ENCODE data around the gene CYP2R1.

DNA sequence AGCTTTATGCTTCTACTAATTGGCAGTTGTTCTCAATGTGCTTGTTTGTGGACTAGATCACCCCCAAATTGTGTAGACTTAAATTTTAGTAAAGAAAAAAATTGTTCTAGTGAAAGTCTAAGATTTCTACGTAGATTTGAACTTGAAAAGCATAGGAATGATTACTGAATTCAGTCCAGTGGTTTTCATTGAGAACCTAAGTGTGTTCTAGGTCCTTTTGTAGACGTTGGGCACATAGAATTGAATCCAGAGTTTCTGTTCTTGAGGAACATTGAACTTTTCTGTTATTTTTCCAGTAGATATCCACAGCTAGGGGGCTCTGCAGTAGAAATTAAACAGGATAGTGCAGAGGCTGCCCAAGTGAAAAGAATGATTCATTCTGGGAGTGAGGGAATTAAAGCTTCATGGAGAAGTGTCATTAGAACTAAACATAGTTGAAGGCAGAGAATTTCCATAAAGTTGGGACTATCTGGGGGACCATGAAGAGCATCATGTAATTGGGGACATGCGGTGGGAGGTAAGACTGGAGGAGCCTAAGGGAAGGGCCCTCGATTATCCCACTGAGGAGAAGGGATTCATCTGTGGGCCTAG is 140.5 kb upstream of the RASSF10 start:
- PRO-cap: no peak
- RAMPAGE, long total RNA, 4 experiments: no peak in any of the 4 experiments

DNA sequence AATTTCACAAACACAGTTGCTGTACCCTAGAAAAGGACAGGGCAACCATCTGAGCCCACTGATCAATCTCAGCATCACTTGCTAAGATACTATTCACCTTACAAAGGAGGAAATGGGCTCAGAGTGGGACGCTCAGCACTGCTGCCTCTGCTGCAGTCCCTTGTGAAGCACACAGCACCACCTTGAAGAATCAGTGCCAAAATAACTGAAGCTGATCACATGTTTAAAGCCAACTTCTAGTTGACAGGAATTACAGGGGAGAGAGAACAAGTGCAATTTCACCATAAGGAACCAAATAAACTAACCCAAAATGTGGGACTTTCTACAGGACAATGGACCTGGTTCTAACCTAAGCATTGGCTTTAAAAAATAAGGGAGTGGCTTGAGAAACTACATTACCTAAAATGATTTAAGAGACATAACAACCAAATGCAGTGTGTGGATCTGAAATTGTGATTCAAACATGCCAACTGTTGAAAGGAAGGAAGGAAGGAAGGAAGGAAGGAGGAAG is 35.2 kb downstream of the RASSF10 start:
- PRO-cap: no peak
- RAMPAGE, long total RNA, 4 experiments: no peak in any of the 4 experiments

- PRO-cap: no peak
- RAMPAGE, long total RNA, 4 experiments: no peak in any of the 4 experiments
Measured at GRCh38 chr11:13310460-13311339, 33.1 kb downstream of the BMAL1 start.

GRCh38 chr11:14237561-14237934 is 121.4 kb downstream of the RRAS2 start:
- PRO-cap: no peak
- RAMPAGE, long total RNA, 4 experiments: no peak in any of the 4 experiments

- PRO-cap: no peak
- RAMPAGE, long total RNA, 4 experiments: no peak in any of the 4 experiments
Measured at GRCh38 chr11:14362462-14362947, 3.5 kb upstream of the RRAS2 start.

DNA sequence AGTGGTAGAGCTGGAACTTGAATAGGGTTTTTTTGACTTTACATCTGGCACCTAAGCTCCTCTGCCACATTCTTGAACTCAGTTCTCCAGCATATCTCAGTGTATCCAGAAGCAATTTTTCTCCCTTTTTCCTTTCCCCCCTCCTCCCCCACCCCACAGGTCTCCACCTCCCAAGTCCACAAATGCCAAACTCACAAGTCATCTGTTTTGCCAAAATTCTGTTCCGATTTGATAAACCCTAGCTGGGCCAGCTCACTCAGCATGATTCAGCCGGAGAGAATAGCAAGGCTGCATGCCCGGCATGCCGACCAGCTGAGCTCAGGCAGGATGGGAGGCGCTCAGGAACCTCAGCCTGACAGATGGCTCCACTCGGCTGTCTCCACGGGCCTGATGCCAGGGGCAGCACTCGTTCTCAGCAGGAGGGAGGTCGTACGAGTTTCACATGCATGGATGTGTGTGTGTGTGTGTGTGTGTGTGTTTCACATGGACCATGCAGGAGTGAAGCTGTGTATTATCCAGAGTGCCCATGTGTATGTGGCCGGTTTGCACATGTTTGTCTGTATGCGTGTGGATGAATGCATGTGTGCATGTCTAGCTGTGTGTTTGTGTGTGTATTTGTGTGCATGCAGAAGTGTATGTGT is 63.4 kb upstream of the RRAS2 start:
- PRO-cap: bidirectional peak, plus-strand start at position 262 of the sequence, minus-strand start at position 120 of the sequence
- RAMPAGE, long total RNA, 4 experiments: no peak in any of the 4 experiments

DNA sequence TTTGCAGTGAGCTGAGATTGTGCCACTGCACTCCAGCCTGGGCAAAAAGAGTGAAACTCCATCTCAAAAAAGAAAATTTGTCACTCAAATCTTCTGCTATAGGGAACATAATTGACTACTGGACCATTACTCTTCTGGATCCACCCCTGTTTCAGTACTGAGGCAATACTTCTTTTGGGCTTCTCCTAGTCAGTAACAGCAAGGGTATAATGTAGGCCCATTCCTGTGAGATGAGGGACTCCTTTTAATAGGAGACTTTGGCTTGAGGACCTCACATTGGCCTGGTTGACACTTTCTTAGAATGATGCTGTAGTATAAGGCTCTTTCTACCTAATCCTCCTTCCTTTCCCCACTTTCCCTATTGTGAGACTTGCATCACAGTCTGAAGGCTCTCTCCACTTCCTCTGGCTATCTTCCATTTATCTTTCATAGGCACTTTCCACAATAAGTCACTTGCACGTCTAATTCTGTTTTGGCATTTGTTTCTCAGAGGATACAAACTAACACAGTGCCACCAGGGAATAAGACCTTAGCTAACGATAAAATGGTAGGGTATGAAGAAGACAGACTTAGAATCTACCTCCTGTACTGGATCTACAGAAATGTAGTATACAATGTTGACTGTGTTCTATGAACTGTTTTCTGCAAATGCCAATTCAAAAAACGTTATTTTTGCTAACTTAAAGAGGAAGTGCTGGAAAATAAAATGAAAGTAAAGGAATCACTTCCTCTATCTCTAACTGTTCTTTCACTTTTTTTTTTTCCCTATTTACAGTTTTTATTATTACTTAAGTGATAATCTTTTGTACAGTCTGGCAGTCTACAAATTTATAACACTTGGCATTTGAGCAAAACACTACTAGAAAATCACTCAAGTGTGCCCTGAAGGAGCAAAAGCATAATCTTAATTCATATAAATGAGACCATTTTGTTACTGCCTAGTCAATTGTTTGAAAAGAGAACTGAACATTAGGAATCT is 17.9 kb upstream of the PDE3B start:
- PRO-cap: no peak
- RAMPAGE, long total RNA, 4 experiments: no peak in any of the 4 experiments

- PRO-cap: bidirectional peak, plus-strand start at chr11:14644913, minus-strand start at chr11:14644737
- RAMPAGE, long total RNA, 4 experiments: no peak in any of the 4 experiments
Measured at GRCh38 chr11:14644532-14645266, 1.1 kb downstream of the PDE3B start.

DNA sequence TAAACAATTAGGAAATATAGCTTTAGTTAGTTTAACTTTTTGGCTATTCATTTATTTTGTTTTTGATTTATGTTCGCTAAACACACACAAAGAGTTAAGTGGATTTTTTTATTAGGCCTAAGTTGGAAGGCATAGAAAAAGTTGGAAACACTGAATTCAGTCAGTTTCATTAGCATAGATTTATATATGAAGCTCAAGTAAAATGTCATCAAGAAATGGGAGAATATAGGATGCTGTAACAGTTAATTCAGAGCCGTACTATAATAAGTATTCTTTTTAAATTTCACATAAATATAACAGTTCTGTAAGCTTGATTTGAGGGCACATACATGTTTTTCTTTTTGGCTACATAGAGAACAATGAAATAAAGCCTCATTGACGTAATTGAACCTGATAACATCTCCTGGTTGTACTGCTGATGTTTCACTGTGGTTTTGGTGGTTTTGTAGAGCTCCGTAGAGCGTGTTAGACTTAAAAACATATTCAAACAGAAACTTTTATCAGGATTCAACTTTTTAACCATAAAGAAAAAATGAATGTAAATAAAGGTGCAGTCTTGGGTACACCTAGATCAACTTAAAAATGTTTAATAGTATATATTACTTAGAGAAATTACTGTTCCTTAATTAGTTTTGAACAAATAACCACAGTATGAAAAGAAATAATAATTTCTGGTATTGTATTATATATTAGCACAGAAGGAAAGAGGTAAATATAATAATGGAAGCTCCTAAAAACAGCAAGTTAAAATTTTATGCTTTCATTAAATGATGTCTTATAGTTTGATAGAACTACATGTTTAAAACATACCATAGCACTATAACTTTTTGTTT is 121.6 kb downstream of the PDE3B start:
- PRO-cap: no peak
- RAMPAGE, long total RNA, 4 experiments: no peak in any of the 4 experiments

GRCh38 chr11:14863463-14864007 is 28.5 kb downstream of the CYP2R1 start:
- PRO-cap: no peak
- RAMPAGE, long total RNA, 4 experiments: no peak in any of the 4 experiments

DNA sequence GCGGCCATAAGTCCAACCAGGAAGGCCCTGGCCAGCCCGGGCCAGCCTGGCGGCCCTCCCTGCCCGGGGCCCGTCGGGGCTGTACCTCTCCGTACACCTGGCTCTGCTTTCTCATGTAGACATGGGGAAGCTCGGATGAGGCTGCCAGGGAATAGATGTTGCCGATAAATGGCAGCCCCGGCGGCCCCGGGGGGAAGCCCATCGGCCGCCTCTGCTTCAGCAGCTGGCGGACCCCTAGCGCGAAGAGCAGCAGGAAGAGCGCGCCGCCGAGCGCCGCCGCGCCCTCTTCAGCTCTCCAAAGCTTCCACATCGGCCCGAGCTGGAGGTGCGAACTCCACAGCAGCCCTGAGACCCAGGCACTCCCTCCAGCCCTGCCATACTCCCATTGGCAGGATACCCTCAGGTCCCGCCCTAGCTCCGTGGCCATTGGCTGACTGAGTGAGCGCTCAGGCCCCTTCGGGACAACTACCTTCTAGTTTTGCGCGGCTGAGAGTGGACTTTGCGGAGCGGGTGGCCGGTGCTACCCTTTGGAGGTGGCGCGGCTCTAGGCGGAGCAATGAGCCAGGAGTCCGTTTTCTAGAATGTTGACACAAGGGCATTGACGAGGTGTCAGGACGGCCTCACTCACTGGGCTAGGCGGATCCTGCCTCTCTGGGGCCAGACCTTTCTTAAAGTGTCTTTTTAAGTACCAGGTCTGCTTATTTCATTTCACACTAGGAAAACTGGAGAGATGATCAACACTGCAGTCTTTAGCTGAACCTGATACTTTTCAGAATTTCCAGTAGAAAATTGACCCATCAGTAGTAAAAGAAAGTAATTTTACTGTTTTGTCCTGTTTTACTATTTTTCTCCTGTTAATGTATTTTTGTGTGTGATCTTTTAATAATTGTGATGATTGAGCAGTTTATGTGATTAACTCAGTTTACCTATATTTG is at the start of gene CYP2R1:
TSS of gene CYP2R1 (minus strand) at position 336 of the 935 bp plus-strand sequence.
- PRO-cap: bidirectional peak, plus-strand start at position 502 of the sequence, minus-strand start at position 334 of the sequence
- RAMPAGE, long total RNA, 4 experiments: start-site peak on the minus strand in 3 of 4 experiments, centred at positions 332 to 352 of the sequence, 24 to 33 reads per replicate

DNA sequence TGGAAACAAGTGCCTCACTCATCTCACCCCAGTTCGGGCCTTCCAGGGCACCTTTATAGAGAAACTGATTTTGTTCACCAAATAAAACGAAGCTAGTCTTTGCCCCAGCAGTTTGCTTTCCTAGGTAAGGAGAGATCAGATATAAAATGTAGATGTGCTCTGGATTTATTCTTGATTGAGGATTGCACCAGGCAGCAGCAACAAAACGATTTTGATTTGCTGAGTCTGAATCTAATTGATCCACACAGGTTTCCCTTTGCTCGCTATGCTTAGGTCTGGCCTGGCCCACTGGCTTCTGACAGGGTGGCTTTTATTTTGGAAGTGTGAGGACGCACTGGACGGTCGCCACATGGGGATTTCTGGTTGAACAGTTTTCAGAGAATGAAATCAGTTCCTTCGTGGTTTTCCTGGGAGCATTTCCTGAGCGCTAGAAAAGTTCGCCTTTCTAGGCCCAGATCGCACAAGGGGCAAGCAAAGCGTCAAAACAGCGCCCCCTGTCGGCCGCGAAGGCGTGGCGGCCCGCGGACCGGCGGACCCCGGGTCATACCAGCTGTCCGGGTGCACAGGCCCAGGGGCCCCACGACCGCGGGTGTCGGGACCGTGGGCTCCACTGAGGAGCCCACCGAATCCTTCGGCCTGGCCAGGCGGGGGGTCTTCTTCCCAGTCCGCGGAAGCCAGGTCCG is 12.6 kb upstream of the CYP2R1 start:
- PRO-cap: no peak
- RAMPAGE, long total RNA, 4 experiments: no peak in any of the 4 experiments

DNA sequence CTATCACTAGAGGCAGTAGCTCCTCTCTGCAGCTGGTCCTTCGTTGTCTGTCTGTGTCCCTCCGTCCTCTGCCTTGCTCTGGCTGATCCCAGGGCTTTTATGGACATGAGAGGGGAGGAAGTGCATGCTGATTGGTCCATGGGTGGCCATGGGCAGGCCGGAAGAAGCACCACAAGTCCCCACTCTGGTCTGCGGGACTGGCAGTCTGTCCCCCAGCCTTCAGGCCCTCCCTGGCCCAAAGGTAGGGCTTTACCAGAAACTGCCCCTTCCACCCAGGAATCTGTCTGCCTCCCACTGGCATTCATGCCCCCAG is 38.6 kb upstream of the CALCB start:
- PRO-cap: no peak
- RAMPAGE, long total RNA, 4 experiments: no peak in any of the 4 experiments

GRCh38 chr11:15145573-15145914 is 30.8 kb downstream of the INSC start:
- PRO-cap: no peak
- RAMPAGE, long total RNA, 4 experiments: no peak in any of the 4 experiments

- PRO-cap: unidirectional peak, plus-strand start at chr11:15650340
- RAMPAGE, long total RNA, 4 experiments: no peak in any of the 4 experiments
Measured at GRCh38 chr11:15649902-15650727, 535.4 kb downstream of the INSC start.

DNA sequence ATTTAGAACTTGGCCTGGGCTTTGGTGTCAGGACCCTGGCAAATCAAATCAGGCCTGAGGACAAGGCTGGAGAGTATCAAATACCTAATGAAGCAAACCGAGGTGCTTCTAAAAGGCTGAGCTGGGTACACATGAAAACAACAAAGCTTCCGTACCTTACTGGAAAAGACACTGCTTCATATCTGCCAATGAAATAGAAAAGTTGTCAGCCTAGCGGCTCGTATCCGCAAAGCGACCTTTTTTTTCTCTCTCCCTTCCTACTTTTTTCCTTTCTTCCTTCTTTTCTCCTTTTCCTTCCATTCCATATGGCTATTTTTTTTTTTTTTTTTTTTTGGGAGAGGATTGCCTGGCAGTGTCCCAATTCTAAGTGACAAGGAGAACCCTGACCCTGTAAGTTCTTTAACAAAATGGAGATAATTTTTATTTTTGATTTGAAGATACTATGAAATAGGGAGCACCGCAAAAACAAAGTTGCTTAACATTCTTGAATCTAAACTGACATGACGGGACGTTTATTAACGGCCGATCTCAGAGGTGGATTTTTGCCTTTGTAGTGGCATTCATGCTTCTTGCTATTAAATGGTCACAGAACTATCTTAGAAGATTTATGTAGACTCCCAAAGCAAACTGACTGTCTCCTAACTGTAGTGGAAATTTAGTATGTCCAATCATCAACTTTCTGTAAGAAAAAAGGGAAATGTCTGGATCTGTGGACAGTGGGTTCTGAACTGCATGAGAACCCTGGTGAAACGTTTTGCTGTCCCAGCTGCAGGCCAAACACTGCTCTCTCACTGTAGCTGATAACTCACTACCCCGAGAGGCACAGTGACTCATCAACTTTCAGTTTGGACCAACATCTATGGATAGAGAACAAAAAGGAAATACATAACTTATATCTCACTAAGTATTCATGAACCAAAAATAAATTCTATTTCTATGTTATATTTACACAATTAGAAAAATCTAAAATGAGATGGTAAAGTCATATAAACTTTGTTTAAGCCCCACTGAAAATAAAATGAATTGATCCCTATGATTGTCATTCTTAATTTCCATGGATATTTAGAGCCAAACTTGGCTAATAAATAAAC is 387.2 kb downstream of the SOX6 start:
- PRO-cap: unidirectional peak, minus-strand start at position 725 of the sequence; unidirectional peak, minus-strand start at position 782 of the sequence
- RAMPAGE, long total RNA, 4 experiments: no peak in any of the 4 experiments

GRCh38 chr11:16012339-16012963 is 343.9 kb downstream of the SOX6 start:
- PRO-cap: no peak
- RAMPAGE, long total RNA, 4 experiments: no peak in any of the 4 experiments

GRCh38 chr11:16186658-16187086 is 169.7 kb downstream of the SOX6 start:
- PRO-cap: no peak
- RAMPAGE, long total RNA, 4 experiments: no peak in any of the 4 experiments

- PRO-cap: no peak
- RAMPAGE, long total RNA, 4 experiments: no peak in any of the 4 experiments
Measured at GRCh38 chr11:16922504-16923234, 91.5 kb downstream of the PLEKHA7 start.

DNA sequence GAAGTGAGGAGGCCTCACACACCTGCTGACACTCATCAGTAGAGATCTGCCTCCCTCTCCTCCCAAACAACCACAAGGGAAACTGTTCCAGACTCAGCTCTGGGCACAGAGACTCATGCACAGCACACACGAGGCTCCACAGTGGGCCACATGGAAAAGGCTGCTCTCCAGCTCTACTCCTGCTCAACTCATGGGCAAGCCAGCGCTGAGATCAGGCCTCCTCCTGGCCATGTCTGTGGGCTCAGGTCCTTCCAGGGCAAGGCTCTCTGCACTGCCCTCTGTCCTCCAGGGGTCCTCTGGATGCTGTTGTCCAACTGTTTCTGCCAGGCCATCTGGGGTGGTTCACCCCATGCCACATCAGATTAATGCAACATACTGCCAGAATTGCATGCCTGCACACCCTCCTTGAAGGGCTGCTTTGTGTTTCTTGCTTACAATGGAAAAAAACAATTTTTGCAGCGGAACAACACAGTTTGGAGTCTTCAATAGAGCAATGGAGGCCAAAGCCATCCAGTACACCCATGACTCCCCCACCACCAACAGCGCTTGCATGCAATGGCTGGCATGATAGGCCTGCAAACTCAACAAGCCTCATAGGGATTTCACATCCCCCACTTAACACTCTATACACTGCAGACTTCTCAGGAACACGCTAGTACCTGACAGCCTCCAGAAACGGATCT is 45.9 kb downstream of the PLEKHA7 start:
- PRO-cap: no peak
- RAMPAGE, long total RNA, 4 experiments: no peak in any of the 4 experiments

Data from esophagus muscularis mucosa (tissue), 4 donors.